Parietal lobe (tissue), 2 donors: Measurements from ENCODE around the genes STEAP3, C2orf76 and DBI.

- RAMPAGE, long total RNA, result no peak
Observed at GRCh38 chr2:119223280-119224184, at the start of gene STEAP3. Gene STEAP3 (plus strand): TSS chr2:119223834.

DNA sequence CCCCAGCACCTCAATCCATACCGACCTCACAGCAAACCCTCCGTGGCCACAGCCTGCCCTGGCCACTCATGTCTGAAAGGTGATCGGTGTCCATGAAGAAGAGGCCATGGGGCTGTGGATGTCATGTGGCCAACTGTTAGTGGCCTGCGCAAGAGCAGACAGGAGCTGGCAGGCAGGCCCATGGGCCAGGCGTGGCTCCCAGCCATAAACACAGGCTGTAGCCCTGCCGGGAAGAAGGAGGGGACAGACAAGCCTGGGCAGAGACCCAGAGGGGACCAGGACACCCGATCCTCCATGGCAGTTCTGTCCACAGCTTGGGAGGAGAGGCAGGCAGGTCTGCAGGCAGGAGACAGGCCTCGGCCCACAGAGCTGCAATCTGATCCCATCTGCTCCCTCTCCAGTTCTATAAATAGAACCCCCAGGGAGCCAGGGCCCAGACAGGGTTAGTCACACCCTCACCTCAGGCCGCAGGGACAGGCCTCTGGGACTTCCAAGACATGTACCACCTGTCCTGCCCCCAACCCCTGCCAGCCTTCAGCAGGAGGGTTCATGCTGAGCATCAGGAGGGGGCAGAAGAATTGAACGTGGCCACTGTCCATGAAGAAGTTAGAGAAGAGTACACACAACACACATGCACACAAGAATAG is 16.9 kb downstream of the STEAP3 start:
- RAMPAGE, long total RNA, result no peak

- RAMPAGE, long total RNA, result no peak
Observed at GRCh38 chr2:119366120-119366504, 522 bp downstream of the C2orf76 start.

DNA sequence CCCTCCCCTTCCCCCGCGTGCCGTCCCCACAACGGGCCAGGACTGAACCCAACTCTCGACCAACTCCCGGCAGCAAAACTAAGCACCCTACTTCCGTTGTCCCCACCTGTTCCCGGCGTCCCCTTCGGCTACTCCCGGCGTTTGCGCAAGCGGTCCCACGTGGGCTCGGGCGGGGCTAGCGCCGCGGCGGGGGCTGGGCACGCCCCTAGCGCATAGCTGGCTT is at the start of gene C2orf76:
TSS of gene C2orf76 (minus strand) at position 151 of the 223 bp plus-strand sequence.
- RAMPAGE, long total RNA, result start-site peak on the minus strand centred at position 122 of the sequence, 17 bp wide, 49 and 21 reads in 2 replicates

DNA sequence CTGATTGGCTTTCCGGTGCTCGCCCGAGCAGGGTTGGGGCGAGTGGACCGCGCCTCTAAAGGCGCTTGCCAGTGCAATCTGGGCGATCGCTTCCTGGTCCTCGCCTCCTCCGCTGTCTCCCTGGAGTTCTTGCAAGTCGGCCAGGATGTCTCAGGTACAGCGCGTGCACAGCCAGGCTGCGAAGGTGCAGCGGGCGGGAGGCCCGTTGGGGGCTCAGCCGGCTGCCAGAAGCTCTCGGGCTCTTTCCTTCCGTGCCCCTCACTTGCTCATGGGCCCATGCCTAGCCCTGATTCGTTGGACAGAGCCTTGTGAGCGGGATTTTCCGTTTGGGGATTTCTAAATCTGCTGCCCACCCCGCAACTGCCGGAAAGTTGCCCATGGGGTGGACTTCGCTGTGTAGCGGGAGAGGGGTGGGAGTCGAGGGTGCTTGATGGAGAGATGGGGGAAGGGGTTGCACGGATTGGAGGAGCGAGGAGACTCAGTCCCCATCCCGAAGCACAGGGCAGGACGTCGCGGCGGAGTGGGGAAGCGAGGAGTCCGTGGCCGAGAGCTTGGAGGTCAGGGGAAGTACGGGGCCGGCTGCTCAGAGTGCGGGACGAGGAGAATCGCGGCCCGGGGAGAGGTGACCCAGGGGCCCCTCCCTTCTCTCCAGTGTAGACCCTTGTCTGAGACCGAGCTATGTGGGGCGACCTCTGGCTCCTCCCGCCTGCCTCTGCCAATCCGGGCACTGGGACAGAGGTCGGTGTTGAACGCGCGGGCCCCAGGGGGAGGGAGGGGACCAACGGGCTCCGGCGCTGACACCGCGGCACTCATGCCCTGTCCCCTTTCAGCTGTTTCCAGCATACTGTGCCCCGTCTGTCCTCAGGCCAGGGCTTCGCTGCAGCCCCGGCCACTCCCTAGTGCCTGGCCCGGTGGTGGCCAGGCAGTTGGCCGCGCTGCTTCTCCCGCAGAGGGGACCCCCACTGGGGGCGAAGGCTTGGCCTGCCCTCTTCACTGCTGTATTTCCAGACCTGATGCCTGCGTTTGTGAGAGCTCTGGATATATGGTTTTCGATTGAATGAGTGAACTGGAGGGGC is at the start of gene DBI:
TSS of gene DBI (plus strand) at position 71 of the 1,076 bp plus-strand sequence.
- RAMPAGE, long total RNA, result start-site peak on the plus strand centred at position 59 of the sequence, 76 bp wide, 2,197 and 343 reads in 2 replicates

- RAMPAGE, long total RNA, result no peak
Observed at GRCh38 chr2:119425617-119426764, 5.7 kb upstream of the TMEM37 start.

- RAMPAGE, long total RNA, result no peak
Observed at GRCh38 chr2:119434976-119435750, 3.5 kb downstream of the TMEM37 start.

- RAMPAGE, long total RNA, result no peak
Observed at GRCh38 chr2:119480739-119481200, 43.5 kb downstream of the SCTR start.

GRCh38 chr2:119491955-119492681 is 32.2 kb downstream of the SCTR start:
- RAMPAGE, long total RNA, result no peak

DNA sequence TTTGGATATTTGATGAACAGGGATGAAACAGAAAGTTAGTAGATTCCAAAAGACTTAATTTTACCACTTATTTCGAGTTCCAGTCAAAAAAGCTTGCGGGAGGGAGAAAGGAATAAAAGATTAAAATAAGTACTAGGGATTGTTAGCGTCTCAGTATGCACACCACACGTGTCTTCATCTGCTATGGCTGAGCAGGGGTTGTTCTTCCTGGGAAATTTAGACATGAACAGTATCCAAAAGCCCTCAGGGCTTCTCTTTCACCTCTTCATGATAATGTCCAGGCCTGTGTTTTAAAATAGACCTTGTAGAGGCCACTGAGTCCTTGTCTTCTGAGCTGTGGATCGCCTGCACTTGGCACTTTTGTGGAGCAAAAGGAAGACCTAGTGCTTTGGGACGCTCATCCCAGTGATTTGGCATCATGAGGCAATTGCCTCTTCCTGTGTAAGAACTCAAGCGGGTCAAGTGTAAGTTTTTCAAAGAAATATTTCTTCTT is 52.4 kb downstream of the CFAP221 start:
- RAMPAGE, long total RNA, result no peak

DNA sequence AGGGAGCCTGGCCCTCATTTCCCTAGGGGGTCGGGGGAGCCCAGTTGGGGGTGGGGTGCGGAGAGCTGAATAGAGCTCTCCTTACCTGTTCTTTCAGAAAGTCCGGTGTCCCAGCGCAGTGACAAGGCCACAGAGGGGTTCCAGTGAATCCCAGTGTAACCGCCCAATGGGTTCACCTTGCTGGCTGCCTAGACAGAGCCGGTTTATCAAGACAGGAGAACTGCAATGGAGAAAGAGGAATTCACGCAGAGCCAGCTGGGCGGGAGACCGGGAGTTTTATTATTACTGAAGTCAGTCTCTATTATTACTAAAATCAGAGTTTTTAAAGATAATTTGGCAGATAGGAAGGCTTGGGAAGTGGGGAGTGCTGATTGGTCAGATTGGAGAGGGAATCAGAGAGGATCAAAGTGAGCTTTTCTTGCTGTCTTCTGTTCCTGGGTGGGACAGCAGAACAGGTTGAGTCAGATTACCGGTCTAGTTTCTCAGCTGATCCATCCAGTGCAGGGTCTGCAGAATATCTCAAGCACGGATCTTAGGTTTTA is 22.5 kb downstream of the TMEM177 start:
- RAMPAGE, long total RNA, result no peak

- RAMPAGE, long total RNA, result no peak
Observed at GRCh38 chr2:120261326-120262021, 8.8 kb downstream of the RALB start.

DNA sequence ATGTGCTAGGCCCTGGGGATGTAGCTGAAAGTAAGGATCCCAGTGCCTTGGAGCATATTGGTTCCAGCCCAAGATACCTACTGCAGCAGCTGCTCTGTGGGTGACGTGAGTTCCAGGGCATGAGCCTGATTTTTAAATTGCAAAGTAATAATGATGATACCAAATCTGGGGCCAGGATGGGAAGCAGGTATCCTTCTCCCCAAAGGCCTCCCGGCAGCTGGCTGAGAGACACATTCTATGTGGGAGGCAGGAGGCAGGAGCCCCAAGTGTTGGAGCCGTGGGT is 52.2 kb downstream of the INHBB start:
- RAMPAGE, long total RNA, result no peak

DNA sequence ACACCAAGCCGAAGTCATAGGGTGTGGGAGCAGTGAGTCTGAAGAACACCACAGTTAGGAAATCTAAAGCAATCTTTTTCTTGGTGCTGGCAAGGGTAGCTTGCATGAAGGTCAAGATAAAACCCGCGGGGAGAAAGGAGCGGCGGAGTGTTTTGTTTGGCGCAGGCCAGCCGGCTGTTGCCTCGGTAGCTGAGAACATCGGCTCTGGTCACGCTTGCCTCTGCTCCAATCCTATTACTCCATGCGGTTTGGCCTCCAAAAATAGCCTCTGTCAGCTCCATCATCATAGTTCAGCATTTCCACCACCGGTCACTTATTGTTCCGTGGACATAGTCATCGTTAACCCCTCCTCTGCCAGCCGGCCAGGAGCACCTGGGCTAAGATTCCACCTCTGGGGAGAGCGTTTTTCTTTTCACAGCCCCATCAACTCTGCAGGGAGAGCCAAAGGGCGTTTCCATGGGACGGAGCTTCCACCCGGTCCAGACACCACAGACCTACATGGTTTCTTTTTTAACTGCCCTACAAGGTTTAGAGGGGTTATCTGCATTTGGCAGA is 169.0 kb upstream of the GLI2 start:
- RAMPAGE, long total RNA, result no peak

GRCh38 chr2:120596837-120597462 is 138.7 kb upstream of the GLI2 start:
- RAMPAGE, long total RNA, result no peak

DNA sequence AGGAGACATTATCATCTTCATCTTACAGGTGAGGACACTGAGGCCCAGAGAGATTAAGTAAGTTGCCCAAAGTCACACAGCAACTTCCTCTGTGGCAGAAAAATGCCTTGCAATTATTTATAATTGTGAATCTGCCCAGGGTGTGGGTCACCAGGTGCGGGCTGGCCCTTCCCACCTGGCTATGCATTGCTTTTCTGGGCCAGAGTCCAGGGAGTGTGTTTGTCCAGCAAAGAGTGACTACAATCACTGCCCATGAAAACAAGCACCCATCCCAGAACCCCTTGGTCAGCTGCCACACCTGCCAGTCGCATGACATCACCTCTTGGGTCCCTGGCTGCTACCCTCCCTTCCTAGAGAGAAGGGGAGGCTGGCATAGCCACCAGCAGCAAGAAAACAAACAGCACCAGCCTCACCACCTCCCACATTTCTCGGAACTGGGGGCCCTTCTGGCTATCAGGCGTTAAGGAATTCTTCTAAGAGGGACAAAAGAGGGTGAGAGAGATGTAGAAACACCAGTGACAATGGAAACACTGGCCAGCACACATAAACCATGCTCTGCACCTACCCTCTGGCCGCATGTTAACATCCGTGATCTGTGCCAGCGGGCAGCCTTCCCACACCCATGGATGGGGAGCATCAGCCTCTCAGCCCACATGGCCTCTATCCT is 109.8 kb upstream of the GLI2 start:
- RAMPAGE, long total RNA, result no peak

DNA sequence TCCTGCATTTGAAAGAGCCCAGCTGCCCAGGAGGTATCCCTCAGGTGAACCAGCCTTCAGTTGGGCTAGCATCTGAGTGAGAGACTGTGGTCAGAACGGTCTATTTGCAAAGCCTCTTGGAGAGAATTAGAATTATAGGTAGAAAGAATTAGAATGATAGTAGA is 2.8 kb downstream of the GLI2 start:
- RAMPAGE, long total RNA, result no peak

DNA sequence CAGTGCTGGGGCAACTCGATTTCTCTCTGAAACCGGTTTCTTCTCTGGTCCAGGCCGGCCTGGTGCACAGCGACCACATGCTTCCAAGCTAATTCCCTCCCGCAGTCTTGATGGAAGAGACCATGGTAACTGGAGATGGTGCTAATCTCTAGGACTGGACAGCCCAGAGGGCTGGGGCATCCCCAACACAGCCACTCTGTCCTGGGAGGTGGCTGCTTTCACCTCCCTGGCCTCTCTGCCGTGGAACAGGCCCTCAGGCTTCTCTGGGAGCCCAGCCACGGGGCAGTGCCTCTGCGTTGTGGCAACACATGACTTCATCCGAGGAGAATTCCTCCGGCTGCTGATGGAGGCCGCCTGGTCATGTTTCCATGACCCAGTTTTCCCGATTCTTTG is 184.3 kb downstream of the GLI2 start:
- RAMPAGE, long total RNA, result no peak

GRCh38 chr2:121213138-121213762 is 71.8 kb downstream of the TFCP2L1 start:
- RAMPAGE, long total RNA, result no peak

GRCh38 chr2:121419334-121419707 is 134.3 kb upstream of the TFCP2L1 start:
- RAMPAGE, long total RNA, result no peak